Hepatocyte (in vitro differentiated cells and primary cell): ENCODE data around the gene EPB41L4B.

DNA sequence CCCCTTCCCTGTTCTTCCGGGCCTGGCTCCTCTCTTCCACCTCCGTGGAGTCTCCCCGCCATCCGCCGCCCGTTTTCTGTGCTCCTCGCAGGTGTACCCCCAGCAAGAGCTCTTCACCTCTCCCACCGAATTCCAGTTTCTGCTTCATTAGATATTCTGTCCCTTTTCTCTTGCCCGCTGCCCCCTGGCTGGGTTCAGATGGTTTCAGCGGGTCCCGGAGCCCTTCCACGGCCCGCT, 720 bp downstream of the SLC44A1 start:
- RAMPAGE, long total RNA: no peak
- RRBS: 2% methylated on average over 3 of the region's 13 CpGs

- RAMPAGE, long total RNA: no peak
- RRBS: no CpG with 5 or more reads among the region's 5 CpGs
These were observed 49.5 kb upstream of the FKTN start for GRCh38 chr9:105508398-105508868.

DNA sequence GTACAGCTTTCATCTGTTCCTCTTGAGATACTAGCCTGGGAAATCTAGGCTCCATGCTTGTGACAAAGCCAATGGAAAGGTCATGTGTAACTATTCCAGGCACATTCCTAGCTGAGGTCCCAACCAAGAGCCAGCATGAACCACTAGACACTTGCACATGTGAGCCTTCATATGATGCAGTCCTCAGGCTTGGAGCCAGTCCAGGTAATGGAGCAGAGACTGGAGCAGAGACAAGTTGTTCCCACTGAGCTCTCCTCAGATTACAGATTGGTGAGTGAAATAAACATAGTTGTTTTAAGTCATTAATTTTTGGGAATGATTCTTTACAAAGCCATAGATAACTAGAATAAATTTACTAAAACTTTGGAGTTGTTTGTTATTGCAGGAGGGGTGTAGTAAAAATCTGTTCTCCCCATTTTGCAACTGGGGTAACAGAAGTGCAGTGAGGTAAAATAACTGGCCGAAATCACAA, 412.3 kb upstream of the ZNF462 start:
- RAMPAGE, long total RNA: no peak
- RRBS: no CpG with 5 or more reads among the region's 1 CpG

GRCh38 chr9:106885224-106885769, 22.3 kb downstream of the ZNF462 start:
- RAMPAGE, long total RNA: no peak
- RRBS: no CpG with 5 or more reads among the region's 2 CpGs

DNA sequence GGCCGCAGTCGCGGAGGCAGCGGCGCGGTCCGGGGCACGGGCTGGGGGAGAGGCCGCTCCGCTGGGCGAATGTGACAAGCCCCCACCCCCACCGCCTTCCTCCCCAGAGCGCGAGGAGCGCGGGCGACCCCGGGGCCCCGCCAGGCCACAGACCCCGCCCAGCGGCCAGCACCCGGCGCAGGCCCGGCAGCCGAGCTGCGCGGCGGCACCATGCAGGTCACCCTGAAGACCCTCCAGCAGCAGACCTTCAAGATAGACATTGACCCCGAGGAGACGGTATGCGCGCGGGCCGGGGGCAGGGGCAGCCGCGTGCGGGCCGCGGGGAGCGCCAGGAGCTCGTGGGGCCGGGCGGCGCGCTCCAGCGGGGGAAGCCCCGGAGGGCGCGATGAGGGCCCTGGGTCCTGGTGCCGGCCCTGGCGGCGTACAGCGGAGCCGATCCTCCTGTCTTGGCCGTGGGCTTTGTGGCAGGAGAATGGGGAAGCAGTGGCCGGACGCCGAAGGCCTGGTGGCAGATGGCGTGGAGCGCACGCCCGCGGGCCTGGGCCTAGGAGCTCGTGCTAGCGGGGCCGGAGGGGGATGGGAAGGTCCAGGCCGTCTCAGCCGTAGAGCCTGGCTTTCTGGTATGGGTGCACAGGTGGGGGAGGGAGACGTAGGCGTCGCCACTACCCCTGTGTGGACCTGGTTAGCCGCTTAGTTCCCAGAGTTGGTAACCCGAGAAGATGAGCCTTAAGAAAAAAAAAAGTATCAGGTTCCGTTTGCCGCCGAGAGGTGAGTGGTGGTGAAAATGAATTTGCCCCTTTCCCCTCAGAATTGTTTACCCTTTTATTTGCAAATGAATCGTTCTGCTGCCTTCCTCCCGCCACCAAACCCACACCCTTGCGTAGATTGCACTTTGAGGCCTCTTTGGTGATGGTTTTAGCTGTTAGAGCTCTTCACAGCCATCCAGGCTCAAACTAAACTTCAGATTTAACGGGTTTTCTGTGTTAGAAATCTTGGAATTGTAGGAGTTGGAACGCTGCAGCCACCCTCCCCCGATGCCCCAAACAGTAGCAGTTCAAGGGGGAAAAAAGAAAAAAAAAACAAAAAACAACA, 687 bp downstream of the RAD23B start:
- RAMPAGE, long total RNA: no peak
- RRBS: 2% methylated on average over 46 of the region's 82 CpGs

- RAMPAGE, long total RNA: no peak
- RRBS: no CpG with 5 or more reads among the region's 5 CpGs
These were observed 12.2 kb downstream of the RAD23B start for GRCh38 chr9:107295027-107295993.

GRCh38 chr9:107491368-107492082, 2.0 kb upstream of the KLF4 start:
- RAMPAGE, long total RNA: no peak
- RRBS: 5% methylated on average over 13 of the region's 31 CpGs

DNA sequence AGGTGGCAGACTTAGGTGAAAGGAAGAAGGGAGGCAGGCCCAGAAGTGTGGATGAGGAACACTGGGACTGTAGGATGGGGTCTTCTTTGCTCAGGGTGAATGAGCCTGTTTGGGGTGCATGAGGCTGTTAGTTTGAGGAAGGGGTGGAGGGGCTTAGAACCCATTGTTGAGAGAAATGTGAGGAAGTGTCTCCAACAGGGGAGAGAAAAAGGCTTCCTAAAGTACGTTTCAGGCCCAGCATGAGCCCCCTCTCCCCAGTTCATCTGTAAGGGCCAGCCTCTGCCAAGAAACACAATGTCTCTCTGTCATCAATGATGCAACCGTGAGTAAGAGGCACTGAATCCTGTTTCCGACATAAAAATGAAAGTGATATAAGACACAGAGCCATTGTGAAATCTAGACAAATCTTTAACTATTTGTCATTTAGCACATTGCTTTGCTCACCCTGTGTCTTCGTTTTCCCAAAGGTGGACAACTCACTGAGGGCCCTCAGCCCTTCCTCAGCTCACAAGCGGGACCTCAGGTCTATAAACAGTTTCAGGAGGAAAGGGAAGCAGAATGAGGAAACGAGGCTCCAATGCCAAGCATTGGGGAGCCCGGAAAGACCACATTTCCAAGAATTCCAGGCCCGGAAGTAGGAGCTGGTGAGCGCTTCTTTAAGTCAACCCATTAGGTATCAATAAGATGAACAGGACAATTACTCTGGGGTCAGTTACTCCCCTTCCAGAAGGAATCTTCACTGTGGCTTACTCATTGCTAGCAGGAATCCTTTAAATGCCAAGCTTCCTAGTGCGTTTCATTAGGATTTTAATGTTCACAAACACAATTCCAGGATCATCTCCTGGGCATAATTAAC, 58.9 kb upstream of the KLF4 start:
- RAMPAGE, long total RNA: no peak
- RRBS: no CpG with 5 or more reads among the region's 10 CpGs

DNA sequence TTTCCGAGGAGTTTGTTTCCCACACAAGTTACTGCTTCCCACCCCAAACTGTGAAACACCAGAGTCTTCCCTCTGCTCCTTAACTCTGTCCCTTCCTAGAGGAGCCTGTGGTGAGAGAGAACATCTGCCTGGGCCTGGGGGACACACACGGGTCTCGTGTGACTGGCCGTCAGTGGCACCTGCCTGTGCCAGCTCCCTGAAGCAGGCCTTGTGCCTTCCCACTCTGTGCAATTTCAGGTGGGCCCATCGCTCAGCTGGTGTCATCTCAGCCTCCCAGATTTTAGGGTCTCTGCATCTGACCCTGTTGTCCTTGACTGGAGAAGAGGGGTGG, 142.4 kb upstream of the KLF4 start:
- RAMPAGE, long total RNA: no peak
- RRBS: no CpG with 5 or more reads among the region's 5 CpGs

GRCh38 chr9:107637312-107638497, 148.1 kb upstream of the KLF4 start:
- RAMPAGE, long total RNA: no peak
- RRBS: 22% methylated on average over 24 of the region's 71 CpGs

DNA sequence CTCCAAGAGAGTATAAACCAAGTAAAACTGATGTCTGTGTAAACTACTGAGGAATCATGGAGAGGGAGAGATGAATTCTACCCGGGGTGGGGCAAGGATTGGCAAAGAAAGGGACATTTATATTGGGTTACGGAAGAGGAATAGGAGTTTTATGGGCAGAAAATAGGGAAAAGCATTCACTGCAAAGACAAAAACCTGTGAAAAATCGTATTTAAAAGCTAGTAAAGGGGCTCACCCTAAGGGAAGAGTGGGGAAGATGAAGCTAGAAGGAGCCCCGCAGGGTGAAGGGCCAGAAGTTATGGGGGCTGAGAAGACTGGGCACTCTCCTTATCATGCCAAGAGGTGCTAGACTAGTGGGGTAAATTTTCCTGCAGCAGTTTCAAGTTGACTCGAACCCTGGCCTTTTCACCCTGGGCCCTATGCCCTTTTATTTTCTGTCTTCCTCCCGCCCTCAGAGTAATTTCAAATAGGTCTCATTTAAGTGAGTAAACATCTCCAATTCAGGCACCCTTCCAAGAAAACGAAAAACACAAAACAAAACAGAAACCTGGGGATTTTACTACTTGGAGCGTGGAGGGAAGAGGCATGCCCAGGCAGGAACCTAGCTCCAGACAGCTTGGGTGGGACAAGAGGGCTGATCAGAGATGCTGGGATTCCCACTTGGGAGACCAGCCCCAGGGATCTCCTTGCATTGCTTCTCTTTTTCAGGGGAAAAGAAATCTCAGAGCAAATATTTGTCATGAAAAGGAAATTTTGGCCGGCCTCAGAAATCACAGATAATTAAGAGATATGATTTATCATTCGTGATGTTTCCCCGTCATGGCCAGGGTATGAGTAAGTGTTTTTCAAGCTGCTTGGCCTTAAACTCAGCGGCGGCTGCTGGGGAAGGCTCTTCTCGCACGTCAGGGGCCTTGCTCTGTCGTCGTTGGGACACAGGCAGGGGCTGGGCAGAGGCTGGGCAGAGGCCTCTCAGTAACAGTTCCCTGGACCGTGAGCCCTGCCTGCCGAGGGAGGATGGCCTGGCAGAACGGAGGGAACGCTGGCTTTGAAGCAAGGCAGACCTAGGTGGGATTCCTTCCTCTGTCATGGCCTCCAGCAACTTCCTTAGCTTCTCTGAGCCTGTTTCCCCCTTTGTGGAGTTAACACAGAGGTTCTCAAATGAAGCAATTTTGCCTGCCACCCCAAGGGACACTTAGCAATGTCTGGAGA, 248.5 kb upstream of the KLF4 start:
- RAMPAGE, long total RNA: no peak
- RRBS: no CpG with 5 or more reads among the region's 21 CpGs

GRCh38 chr9:108213385-108213796, 642.4 kb downstream of the ACTL7B start:
- RAMPAGE, long total RNA: no peak
- RRBS: no CpG with 5 or more reads among the region's 2 CpGs

DNA sequence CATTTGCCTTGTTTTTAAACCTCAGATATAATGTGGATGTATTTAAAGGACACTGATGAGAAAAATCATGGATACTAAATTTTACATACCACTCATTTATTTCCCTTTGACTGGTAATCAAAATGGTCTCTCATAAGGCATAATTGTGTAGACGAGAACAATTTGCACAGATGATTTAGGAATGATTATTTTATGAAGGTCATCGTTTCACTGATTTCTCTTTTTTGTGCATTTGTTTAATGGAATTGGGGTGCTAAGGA, 633.9 kb downstream of the ACTL7B start:
- RAMPAGE, long total RNA: no peak
- RRBS: no CpG with 5 or more reads among the region's 2 CpGs

- RAMPAGE, long total RNA: no peak
These were observed 145.7 kb downstream of the ACTL7B start for GRCh38 chr9:108710182-108710452.

DNA sequence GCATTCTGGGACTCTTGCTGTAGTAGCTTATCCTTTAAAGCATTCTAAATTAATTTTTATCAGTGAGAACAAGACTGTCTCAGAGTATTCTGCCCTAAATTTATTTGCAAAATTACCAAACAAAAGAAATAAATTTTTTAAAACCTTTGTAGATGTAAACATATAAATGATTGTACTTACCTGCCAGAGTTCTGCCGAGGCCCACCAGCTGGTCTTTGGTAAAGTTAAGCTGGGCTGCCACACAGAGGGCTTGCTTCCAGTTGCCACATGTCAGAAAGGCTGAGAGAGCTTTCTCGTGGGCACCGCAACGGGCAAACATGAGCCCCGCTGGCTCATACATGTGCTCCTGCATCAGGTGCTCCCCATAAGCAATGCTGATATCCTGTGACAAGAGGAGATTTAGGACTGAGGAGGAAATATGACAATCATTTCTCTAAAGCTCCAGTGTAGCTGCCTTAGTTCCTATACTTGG, 29.0 kb downstream of the ACTL7A start:
- RAMPAGE, long total RNA: no peak
- RRBS: no CpG with 5 or more reads among the region's 5 CpGs

- RAMPAGE, long total RNA: no peak
- RRBS: no CpG with 5 or more reads among the region's 34 CpGs
These were observed 772 bp downstream of the ELP1 start for GRCh38 chr9:108932893-108933811.

DNA sequence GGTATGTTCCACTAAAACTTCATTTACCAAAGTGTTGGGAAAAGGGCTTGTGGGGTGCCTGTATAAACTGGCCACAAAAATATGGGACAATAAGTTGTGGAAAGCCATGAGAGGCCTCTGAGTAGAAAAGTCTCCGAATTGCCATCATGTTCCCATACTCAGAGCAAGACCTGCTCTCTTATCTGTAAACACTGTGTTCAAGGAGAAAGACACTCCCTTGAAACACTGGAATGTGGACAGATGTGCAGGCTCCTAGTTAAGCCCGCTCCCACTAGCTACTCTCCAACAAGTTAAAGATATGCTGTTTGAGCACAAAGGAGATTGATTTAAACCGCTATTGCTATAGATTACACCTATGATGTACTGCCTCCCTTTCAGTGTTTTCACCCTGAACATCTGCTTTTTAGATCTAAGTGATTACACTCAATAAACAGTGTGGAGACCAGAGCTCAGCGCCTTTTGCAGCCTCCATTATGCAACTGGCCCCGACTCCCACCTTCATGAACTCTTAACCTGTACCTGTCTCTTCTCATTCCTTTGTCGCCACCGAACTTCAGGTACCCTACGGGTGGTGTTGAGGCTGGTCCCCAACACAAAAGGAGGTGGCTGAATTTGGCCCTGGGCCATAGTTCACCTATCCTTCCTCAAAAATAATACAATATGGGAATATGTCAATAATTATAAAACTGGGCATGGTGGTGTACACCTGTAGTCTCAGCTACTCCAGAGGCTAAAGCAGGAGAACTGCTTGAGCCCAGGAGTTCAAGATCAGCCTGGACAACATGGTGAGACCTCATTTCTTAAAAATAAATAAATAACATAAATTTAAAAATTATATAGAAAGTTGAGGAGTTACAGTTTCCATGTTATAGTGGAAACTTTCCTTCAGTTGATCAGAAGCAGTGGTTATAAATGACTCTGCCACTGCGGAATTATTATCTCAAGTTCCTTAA, 47.4 kb downstream of the TMEM245 start:
- RAMPAGE, long total RNA: no peak
- RRBS: no CpG with 5 or more reads among the region's 9 CpGs

GRCh38 chr9:109307296-109308005, 13.4 kb downstream of the EPB41L4B start:
- RAMPAGE, long total RNA: no peak
- RRBS: no CpG with 5 or more reads among the region's 14 CpGs

DNA sequence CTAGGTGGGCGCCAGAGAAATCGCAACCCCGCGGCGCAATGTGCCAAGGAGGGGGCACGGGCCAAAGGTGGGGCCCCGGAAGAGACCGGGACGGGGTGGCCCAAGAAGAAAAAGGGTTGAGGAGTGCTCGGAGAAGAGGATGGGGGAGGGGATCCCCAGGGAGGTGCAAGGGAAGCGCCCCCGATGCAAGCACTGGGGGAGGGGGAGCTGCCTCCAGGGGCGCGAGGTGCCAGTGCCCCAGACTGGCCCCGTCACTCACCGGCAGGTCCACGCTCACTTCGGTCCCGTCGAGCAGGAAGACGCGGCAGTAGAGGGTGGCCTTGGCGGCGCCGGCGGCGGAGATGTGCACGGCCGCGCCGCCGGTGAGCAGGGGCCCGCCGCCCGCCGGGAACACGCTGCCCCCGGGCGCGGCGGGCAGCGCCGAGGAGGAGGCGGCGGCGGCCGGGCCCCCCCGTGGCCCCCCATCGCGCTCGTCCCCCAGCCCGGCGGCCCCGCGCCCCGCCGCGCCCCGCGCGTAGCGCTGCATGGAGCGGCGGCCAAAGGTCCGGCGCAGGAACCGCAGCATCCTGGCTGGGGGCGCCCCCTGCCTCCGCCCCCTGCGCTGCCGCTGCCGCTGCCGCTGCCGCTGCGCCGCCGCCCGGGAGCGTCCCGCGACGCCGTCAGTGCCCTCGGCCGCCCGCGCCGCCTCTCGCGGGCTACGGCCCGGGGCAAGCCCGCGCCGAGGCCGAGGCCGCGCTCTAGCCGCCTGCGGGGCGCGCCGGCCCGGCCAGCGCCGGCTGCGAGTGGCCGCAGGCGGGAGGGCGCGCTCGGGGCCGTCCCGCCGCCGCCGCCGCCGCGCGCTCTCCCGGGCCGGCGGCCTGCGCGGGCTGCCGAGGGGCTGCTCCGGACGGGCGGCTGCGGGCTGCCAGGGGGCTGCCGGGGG, 716 bp downstream of the EPB41L4B start:
- RAMPAGE, long total RNA: no peak
- RRBS: 1% methylated on average over 92 of the region's 132 CpGs

GRCh38 chr9:109320804-109321575, at the start of gene EPB41L4B:
TSS of gene EPB41L4B (minus strand) at chr9:109321059.
- RAMPAGE, long total RNA: no peak
- RRBS: under 1% methylated on average over 41 of the region's 67 CpGs